T-cell (primary cell): Measurements from ENCODE around the genes RIOX1 and ACYP1.

DNA sequence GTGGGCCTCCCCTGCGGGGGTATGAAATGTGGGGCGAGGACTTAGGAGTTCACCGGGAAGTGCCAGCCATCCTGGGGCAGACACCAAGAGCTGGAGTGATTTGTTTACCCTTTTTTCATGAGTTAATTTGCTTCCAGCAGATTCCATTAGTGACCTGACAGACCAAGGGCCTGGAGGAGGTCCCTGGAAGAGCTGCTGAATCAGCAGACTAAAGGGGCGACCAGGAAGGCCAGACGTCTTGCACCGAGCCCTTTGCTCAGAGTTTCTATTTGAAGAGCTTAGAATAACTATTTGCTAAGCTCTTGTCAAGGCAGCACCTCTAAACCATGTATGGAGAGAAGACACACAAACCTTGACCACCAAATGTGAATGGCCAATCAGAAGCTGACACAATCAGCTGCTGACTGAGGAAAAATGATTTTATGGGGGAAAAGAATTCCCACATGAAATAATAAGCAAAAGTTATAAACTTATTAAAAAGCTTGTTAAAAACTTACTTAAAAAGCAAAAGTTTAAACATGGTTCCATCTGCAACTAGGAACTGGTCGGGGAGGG is 37.0 kb downstream of the DPF3 start:
- PRO-cap, 7 experiments = no peak in any of the 7 experiments

DNA sequence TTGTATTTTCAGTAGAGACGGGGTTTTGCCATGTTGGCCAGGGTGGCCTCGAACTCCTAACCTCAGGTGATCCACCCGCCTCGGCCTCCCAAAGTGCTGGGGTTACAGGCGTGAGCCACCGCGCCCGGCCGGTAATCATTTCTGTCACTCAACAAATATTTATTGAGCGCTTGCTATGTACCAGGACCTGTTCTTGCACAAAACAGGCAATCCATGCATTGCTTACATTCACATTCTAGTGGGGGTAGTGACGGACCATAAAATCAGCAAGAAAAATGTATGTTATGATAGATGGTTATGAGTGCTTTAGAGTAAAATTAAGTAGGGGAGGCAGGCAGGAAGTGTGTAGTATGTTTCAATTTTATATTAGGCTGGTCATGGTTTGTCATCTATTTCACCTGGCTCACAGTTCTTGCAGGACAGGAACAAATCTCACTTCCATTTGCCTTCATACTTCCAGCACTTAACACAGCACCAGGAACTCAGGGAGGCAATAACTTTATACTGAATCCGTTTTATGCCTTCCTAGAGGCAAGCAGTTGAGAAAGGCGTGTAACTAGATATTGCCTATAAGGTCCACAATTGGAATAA is 910 bp upstream of the RBM25 start:
- PRO-cap, 7 experiments = no peak in any of the 7 experiments

GRCh38 chr14:73490879-73491254 is at the start of gene RIOX1:
RIOX1 (plus strand) TSS chr14:73490933.
- PRO-cap, 7 experiments = peak in 7 of 7 experiments; most common plus-strand start chr14:73490978 (in 6); most common minus-strand start chr14:73491155 (in 3)

DNA sequence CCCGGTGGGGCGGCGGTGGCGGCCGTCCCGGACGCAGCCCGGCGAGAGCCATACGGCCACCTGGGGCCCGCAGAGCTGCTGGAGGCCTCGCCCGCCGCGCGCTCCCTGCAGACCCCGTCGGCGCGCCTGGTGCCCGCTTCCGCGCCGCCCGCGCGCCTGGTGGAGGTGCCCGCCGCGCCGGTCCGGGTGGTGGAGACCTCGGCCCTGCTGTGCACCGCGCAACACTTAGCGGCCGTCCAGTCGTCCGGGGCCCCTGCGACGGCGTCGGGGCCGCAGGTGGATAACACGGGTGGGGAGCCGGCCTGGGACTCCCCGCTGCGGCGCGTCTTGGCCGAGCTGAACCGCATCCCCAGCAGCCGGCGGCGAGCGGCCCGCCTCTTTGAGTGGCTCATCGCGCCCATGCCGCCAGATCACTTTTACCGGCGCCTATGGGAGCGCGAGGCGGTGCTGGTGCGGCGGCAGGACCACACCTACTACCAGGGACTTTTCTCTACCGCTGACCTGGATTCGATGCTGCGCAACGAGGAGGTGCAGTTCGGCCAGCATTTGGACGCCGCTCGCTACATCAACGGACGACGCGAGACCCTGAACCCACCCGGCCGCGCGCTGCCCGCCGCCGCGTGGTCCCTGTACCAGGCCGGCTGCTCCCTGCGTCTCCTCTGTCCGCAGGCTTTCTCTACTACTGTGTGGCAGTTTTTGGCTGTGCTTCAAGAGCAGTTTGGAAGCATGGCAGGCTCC is 691 bp downstream of the RIOX1 start:
- PRO-cap, 7 experiments = peak in 7 of 7 experiments; most common plus-strand start position 493 of the sequence (in 4); most common minus-strand start position 381 of the sequence (in 7)

DNA sequence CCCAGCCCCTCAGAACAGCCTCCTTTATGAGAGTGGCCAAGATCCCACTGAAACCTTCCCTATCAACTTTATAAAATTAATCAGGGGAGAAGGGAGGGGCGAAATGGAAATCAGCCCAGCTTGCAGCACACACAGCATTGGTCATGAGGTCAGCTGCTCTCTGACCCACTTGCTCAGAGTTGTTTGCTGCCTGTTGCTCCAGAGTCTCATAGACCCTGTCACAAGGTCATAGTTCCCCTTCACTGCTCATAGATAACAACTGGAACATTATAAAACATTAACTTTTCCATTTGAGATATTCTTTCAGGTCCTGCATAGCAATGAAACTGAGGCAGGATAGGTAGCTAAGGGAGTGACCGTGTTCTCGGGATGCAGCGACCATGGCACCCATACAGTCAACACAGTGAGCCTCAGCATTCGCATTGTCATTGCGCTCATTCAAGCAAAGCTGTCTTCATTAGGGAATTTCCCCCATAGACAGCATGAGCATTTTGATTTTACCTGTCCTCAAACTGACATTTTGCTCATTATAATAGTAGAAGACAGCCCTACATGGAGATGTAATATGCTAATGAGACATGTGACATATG is 8.8 kb downstream of the HEATR4 start:
- PRO-cap, 7 experiments = no peak in any of the 7 experiments

DNA sequence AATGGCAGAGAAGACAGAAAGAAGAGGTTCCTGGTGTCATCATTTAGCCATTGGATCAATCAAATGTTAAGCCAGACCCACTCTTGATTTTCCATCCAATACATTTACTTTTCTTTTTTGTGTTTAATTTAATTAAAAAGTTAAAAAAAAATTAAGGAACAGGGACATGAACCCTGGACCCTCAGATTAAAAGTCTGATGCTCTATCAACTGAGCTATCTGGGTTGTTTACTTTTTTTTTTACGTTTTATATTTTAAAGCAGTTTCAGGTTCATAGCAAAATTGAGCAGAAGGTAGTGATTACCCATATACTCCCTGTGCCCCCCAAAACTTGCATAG is 3.0 kb upstream of the ACOT4 start:
- PRO-cap, 7 experiments = peak in 1 of 7 experiments; most common minus-strand start position 186 of the sequence (in 1)

GRCh38 chr14:73718432-73719584 is 4.6 kb upstream of the PNMA1 start:
- PRO-cap, 7 experiments = peak in 1 of 7 experiments; most common minus-strand start chr14:73719311 (in 1)

GRCh38 chr14:73761323-73761897 is 1.3 kb upstream of the MIDEAS start:
- PRO-cap, 7 experiments = peak in 1 of 7 experiments; most common plus-strand start chr14:73761720 (in 1); most common minus-strand start chr14:73761634 (in 1)

GRCh38 chr14:73977783-73978355 is 27.8 kb downstream of the COQ6 start:
- PRO-cap, 7 experiments = no peak in any of the 7 experiments

- PRO-cap, 7 experiments = peak in 7 of 7 experiments; most common plus-strand start chr14:74302272 (in 7); most common minus-strand start chr14:74302089 (in 1)
Observed at GRCh38 chr14:74301671-74302332, 932 bp downstream of the ABCD4 start.

DNA sequence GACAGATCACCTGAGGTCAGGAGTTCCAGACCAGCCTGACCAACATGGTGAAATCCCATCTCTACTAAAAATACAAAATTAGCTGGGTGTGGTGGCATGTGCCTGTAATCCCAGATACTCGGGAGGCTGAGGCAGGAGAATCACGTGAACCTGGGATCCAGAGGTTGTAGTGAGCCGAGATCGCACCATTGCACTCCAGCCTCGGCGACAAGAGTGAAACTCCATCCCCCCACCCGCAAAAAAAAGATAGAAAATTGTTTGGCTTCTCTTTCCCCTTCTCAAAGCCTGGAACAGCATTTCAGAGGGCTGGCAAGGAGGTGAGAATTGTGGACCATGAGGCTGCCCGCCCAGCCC is 22.6 kb downstream of the SYNDIG1L start:
- PRO-cap, 7 experiments = no peak in any of the 7 experiments

GRCh38 chr14:74504627-74505218 is 11.2 kb downstream of the ISCA2 start:
- PRO-cap, 7 experiments = no peak in any of the 7 experiments

GRCh38 chr14:74514547-74515069 is 21.0 kb downstream of the ISCA2 start:
- PRO-cap, 7 experiments = no peak in any of the 7 experiments

DNA sequence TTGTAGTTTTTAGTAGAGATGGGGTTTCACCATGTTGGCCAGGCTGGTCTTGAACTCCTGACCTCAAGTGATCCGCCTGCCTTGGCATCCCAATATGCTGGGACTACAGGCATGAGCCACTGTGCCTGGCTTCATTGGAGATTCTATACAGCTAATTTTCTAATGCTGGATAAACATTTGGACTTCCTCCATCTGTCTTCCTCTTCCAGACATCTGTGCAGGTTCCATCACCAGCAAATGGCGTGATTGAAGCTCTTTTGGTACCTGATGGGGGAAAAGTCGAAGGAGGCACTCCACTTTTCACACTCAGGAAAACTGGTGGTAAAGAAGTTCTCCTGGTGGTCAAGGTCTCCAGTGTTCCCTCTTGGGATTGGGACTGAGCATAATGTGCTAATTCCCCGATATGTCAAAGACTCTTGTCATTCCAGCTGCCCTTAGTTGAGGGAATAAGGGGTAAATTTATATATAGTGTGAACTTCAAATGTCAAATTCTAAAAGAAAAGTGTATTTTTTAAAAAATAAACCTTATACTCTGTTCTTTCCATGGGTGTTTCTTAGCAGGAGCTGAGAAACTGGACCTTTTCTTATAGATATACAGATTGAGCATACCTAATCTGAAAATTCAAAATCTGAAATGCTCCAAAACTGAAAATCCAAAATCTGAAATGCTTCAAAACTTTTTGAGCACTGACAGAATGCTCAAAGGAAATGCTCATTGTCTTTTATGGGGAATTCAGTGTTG is 9.3 kb downstream of the DLST start:
- PRO-cap, 7 experiments = no peak in any of the 7 experiments

DNA sequence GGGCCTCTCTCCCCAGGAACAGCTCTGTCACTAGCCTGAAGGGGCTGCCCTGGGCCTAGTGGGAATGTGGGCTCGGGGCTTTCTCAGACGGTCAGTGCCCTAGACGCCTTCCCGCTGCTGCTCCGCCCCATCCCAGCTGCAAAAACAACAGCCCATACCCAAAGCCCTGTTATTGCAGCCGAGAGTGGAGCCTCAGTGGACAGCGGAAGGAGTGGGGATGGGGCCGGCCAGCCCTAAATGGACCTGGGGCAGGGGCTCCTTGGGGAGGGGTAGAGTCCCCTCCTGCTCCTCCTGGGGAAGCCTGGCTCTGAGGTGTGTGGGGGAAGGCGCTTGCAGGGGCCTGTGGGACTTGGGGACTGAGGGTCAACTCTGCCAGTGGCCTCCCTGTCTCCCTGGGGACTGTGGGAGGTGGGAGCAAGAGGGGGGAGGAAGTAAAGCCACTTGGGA is 18.1 kb upstream of the EIF2B2 start:
- PRO-cap, 7 experiments = no peak in any of the 7 experiments

DNA sequence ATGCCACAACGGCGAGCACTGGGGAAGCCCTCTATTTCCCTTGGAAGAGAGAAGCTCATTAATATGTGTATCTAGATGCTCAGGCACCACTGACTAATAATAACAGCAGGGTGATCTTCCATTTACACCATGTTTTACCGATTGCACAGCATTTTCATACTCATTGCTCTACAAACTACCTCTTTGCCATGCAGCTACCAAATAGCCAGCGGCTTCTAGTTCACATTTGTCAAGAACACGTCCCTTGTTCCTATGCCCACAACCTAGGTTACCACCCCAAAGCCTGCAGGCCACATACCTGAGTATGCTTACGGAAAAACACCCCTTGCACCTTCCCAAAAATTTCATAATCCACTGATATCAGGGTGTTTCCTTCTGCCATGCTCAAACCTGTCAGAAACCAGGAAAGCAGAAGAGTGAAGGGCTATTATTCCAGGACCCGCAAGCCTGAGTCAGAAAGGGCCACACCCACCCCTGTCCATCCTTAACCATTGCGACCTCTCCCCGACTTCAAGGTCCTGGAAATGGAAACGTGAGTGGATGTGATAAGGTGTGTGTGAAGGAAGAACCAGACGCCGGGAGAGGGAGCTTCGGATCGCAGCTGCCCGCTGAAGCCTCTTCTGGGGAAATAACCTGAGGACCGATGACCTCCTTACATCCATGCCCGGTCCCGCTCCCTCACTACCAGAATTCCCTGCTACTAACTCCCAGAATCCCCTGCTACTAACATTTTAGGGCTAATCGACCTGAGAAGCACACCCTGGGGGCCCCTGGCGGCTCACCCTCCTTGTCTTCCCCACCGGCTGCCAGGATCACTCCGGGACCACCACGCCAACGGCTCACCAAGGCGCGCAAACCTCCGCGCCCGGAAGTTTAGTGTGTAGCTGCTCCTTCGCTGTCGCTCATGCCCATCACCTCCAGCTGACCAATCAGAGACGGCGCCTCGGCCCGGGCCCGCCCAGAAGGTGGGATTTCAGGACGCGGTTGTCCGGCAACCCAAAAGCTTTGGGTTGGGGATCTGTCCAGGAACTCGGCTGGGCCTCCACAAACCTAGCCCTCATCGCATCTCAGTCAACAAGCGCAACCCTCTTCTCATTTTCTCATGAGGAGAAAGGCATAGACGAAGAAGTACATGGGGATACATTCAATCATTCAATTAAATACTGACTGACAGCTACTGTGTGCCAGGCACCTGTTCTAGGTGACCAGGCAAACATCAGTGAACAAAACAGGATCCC is at the start of gene ACYP1:
Gene ACYP1 (minus strand): TSS at position 853 of the 1,238 bp plus-strand sequence.
- PRO-cap, 7 experiments = peak in 7 of 7 experiments; most common plus-strand start position 999 of the sequence (in 1); most common minus-strand start position 878 of the sequence (in 4)

- PRO-cap, 7 experiments = peak in 1 of 7 experiments; most common minus-strand start chr14:75070269 (in 1)
Observed at GRCh38 chr14:75070165-75070817, 850 bp downstream of the ZC2HC1C start.

- PRO-cap, 7 experiments = no peak in any of the 7 experiments
Observed at GRCh38 chr14:75147277-75148159, 20.7 kb upstream of the NEK9 start.

DNA sequence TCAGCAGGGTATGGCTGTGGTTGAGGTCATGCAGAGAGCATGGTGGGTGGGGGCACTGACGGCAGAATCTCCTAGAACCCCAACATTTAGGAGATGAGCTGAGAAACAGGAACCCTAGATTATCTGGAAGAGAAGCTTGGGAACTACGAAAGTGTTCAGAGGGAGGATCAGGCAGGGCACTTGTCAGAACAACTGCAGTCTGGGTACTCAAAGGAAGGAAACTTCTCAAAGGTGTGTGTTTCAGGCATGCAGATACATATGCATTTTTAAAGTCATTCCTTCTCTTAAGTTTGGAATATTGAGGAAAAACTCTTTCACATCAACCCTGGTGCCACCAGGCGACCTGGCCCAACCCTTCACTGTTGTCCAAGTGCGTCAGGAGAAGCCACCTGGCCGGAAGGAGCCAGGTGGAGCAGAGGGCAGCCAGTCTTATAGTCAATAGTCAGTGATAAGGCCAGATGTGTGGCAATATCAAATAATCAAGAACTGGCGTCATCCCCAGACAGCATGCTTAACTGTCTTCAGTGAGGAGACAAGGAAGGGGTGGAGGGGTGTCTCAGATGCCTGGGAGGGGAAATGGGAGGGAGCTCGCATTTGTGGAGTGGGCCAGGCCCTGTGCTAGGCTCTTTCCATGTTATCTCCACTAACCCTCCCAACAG is 49.2 kb upstream of the FOS start:
- PRO-cap, 7 experiments = no peak in any of the 7 experiments

DNA sequence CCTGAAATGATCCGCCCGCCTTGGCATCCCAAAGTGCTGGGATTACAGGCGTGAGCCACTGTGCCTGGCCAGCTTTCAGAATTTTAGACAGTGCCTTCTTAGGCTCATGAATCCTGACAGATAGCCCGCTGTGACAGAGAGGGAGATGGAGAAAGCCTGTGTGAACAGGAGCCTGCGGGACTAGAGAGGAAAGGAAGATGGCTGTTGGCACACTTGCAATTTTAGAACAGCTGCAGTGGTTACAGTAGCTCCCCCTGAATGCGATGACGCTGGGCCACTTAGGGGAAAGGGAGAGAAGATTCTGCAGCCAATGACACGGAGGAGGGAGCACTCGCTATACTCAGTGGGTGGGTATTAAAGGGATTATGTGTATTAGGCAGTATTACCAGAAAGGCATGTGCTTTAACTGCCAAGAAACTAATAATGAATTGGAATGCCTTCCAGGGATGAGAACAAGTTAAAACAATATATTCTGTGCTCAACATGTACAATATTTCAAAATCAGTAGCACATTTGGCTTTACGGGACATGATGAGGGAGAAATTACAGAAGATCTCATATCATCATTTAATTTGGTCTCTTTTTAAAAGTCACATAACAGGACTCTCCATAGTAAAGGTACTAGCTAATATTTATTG is 36.1 kb upstream of the FOS start:
- PRO-cap, 7 experiments = no peak in any of the 7 experiments